ENCODE results near the gene IFIT1B.

GRCh38 chr10:89306024-89306806, 4.4 kb downstream of the IFIT2 start:
- PRO-cap: no peak
- RAMPAGE, long total RNA: no peak

DNA sequence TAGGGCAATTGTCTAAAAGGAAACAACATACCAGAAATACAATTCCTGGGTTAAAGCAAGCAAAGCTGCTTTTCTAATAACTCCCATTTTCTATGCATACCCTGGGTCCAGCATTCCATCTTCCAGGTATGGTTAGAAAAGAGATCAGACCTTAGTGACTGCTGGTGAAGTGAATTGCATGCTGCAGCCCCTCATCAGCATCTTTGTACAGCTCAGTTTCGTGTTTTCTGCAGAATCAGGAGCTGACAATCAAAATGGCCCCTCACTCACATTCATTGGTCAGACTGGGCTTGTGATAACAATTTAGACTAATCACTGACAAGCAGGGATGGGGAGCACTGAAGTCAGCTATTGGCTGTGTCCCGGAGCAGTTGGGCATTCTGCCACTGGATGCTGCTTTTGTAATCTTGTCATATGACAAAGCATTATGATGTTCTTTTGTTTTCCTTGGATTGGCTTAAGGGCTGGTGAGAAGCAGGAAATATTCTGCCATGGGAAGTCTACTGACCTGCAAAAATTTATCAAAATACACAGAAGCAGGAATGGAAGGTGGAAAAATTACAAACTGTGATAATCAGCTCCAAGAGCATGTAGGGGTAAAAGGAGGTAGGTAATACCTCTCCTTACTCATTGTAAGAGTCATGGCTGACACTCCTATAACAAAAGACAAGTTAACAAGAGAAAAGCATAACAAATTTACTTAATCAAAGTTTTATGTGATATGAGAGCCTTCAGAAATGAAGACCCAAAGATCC, 14.8 kb downstream of the IFIT3 start:
- PRO-cap: no peak
- RAMPAGE, long total RNA: no peak

DNA sequence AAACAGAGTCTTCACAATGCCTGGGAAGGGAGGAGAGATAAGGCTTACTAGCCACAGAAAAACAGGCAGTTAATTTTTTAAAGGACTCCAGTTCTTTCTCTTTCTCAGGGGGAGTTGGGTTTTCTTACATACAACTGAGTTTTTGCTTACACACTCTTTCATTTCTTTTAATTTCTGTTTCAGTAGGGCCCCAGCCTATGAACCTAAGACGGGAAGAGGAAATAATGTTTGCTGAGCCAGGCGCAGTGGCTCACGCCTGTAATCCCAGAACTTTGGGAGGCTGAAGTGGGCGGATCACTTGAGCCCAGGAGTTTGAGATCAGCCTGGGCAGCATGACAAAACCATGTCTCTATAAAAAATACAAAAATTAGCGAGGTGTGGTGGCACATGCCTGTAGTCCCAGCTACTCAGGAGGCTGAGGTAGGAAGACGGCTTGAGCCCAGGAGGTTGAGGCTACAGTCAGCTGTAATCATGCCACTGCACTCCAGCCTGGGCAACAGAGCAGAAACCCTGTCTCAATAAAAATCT, 23.1 kb downstream of the IFIT3 start:
- PRO-cap: no peak
- RAMPAGE, long total RNA: no peak

GRCh38 chr10:89373299-89373794, 4.5 kb upstream of the IFIT1B start:
- PRO-cap: no peak
- RAMPAGE, long total RNA: no peak

GRCh38 chr10:89377801-89378331, at the start of gene IFIT1B:
TSS of gene IFIT1B (plus strand) at chr10:89378056.
- PRO-cap: no peak
- RAMPAGE, long total RNA: no peak

DNA sequence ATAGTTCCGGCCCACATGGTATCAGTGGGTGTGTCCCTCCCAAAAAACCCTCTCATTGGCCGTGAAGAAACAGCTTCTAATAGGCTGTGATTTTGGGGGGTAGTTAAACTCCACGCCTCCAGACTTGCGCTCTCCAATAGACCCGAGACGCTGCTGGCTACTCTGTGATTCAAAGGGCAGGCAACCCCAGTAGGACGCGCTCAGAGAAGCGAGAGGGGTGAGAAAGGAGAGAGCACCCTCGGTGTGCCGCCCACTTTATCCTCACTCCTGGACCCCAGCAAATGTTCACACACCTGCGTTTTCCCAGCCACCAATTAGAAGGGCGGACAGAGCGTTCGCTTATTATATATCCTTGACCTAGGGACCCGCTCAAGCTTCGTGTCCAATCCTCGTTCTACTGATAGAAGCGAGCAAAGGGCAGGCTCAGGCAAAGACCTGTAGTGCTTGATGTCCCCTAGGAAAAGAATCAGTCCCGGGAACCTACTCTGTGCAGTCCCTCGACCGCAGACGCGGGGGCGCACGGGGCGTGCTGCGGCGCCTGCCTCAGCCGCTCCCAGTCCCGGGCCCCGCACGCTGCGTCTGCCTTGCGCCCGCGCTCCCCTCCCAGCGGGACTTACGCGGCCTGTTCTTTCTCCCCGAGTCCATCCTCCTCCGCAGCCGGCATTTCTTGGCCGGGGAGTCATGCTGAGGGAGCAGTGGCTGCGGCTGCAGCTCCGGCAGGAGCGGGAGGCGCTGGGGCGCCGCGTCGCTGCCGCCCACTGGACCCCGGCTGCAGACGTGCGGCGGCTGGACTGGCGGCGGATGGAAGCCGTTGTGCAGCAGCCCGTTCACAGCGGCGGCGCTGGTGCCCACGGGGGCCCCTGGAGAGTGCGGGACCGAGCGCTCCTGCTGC, 813 bp downstream of the PANK1 start:
- PRO-cap: bidirectional peak, plus-strand start at position 203 of the sequence, minus-strand start outside the sequence
- RAMPAGE, long total RNA: no peak

DNA sequence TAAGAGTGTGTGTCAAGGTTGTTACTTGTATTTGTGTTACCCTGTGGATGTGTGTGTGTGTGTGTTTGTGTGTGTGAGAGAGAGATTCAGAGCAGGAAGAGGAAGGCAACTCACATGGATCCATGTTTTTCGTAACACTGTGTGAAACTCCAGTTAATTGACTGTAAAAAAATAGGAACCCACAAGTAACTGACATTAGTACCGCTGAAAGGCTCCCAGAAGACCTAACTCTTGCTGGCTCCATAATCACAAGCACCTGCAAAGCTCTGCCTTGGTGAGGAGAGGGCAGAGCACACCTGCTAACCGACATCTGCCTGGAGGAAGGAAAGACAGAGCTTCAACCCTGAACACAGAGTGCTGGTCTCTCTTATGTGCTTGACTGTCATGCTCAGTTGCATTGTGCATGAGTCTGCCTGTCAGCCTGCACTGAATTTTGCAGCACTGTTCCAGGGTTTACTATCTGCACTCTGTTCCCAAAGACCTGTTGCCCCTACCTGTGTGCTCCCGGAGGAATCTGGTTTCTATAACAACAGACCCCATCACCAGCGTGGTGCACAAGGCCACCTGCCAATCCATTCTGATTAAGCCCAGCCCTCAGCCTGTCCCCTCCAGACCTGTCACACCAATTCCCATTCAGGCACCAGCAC, 63.1 kb upstream of the ANKRD1 start:
- PRO-cap: no peak
- RAMPAGE, long total RNA: no peak

- PRO-cap: no peak
- RAMPAGE, long total RNA: no peak
Measured at GRCh38 chr10:91023227-91023795, 102.4 kb upstream of the ANKRD1 start.

- PRO-cap: no peak
- RAMPAGE, long total RNA: no peak
Measured at GRCh38 chr10:91043093-91043433, 122.2 kb upstream of the ANKRD1 start.

- PRO-cap: no peak
- RAMPAGE, long total RNA: no peak
Measured at GRCh38 chr10:91161722-91162534, 58.5 kb upstream of the PCGF5 start.

GRCh38 chr10:91162535-91163207, 57.8 kb upstream of the PCGF5 start:
- PRO-cap: bidirectional peak, plus-strand start at chr10:91162660, minus-strand start at chr10:91162665; bidirectional peak, plus-strand start at chr10:91163084, minus-strand start at chr10:91162931
- RAMPAGE, long total RNA: no peak

DNA sequence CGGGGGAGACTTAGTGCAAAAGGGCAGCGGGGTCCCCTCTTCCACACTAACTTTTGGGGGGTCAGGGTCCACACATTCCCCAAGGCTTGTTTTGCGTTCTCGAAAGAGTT, 56.3 kb upstream of the PCGF5 start:
- PRO-cap: no peak
- RAMPAGE, long total RNA: no peak

DNA sequence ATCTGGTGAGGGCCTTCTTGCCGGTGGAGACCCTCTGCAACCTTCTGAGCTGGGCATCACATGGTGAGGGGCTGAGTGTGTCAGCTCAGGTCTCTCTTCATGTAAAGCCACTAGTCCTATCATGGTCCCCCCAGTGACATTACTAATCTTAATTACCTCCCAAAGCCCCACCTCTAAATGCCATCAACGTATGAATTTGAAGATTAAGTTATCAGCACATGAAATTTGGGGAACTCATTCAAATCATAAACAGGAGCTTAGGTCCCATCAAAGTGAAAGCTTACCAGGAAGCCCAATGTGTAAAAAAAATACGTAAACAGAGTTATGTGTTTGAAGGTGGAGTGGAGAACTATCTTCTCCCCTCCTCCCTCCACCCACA, 19.3 kb upstream of the PCGF5 start:
- PRO-cap: no peak
- RAMPAGE, long total RNA: no peak

DNA sequence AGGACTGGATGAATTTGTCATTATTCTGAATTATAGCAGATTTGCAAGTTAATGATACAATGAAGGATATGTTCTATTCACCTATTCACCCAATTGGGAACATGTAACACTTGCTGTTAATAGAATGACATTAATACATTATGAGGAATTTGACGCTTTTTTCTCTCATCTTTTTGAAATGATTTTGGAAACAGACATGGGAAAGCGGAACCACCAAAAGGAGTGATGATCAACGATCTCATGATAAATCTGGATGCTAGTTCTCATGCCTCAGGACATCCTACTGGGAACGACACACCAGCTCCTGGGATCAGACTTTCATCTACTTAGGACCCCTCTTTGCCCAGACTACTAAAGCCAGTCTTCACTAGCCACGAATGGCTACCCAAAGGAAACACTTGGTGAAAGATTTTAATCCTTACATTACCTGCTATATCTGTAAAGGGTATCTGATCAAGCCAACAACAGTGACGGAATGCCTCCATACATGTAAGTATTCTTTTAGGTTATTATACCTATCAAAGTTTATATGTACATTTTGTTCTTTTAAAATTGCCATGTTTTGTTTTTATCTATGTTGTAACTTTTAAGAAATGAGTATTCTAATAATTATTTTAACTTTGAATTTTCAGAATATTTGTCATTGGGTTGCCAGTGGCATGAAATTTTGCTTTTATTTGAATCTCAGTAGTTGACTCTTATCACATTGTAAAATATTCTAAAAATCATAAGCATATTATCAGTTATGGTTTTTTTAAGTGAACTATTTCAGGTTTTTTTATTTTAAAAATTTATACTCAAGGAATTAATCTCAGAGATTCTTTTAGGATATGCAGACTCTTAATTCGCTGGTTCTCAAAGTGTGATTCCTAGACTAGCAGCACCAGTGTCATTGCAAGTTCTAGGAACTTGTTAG, 2.3 kb downstream of the PCGF5 start:
- PRO-cap: no peak
- RAMPAGE, long total RNA: no peak

GRCh38 chr10:91581825-91582688, 50.8 kb downstream of the PPP1R3C start:
- PRO-cap: no peak
- RAMPAGE, long total RNA: no peak

- PRO-cap: unidirectional peak, plus-strand start at chr10:91591729
- RAMPAGE, long total RNA: no peak
Measured at GRCh38 chr10:91591458-91591877, 41.4 kb downstream of the PPP1R3C start.

- PRO-cap: no peak
- RAMPAGE, long total RNA: no peak
Measured at GRCh38 chr10:91691065-91691572, 58.2 kb upstream of the PPP1R3C start.

DNA sequence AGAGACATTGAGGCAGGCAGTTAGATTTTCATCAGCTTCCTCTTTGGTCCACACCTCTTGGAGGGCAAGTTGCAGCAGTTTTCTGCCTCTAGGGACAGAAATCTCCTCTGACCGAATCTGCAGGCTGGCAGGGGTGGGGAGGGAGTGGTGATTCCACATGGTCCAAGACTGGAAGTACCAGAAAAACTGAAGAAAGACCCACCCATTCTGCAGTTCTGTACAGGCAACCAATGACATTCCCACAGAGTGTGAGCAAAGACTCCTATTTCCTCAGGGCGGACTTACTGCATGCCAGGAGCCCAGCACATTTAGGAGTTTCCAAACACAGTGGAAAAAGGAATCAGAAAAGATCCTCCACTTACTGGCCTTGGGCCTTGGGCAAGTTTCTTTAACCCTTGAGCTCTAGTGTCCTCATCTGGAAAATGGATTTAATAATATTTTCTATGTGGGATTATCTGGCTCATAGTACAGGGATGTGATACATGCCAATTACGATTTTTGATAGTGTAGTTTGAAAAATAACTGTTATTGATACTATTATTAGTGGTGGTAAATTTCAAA, 28.8 kb downstream of the FGFBP3 start:
- PRO-cap: no peak
- RAMPAGE, long total RNA: no peak

DNA sequence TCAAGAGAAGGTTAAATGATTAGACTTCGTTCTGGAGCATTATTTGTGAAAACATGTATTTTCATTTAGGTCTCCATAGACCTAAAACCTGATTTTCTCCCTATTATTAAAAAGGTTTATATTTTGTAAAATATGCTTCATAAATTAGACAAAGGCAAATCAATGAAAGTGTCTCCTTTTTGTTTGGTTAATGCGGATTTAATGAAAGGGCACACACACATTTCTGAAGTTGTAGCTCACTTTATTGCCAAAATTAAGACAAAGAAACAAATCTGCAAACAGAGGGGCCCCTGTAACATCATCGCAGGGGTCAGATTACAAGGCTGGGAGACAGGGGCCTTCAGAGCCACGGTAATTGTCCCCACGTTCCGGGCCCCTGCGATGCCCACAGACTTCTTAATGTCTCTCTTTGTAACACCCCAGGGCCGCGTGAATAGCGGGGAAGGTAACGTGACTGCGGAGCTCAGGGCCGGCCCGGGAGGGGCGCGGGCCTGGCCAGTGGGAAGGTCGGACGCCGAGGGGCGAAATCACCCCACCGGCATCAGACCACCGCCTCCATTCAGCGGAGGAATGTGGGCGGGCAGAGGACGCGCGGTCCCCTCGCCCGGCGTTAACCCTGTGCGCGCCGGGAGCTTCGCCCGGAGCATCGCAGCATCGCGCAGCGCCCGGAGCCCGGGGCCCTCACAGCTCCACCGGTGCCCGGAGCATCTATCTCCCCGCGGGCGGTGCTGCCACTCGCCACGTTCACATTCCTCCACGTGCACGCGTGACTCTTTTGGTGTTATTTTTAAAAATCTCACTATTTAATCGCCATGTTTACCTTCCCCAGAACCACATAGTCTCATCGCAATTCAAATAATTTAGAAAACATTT, 22.2 kb downstream of the FGFBP3 start:
- PRO-cap: no peak
- RAMPAGE, long total RNA: no peak

- PRO-cap: no peak
- RAMPAGE, long total RNA: no peak
Measured at GRCh38 chr10:91956080-91956829, 32.7 kb downstream of the BTAF1 start.

Data from urinary bladder (tissue), 3 donors.